Metastatic Liver Carcinoma in the Lung (tissue), 2 donors: ENCODE measurements around the genes LINGO3 and DIRAS1.

DNA sequence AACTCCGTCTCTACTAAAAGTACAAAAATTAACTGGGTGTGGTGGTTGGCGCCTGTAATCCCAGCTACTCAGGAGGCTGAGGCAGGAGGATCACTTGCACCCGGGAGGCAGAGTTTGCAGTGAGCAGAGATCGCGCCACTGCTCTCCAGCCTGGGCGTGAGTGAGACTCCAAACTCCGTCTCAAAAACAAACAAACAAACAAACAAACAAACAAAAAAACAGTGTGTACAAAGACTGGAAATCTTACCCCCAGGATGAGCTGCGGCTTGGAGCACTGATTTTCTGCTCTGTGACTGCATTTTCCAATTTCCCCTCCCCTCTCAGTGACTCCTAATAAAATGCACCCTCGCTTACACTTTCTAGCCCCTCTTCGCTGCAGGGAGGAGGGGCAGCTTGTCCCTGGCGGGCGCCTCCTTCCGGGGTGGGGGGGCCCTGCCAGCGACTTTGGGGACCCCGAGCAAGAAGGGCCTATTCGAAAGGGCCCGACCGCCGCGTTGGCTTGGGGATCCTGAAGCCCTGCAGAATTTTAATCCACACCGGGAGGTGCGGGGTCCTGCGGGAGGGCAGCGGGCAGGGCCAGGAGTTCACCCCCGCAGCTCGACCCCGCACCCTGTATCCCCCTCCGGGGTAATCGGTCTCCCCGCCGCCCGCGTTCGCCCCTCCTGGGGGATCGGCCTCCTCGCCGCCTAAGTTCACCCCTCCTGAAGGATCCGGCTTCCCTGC is 971 bp downstream of the MOB3A start:
- PRO-cap, 2 experiments: no peak in any of the 2 experiments

GRCh38 chr19:2097203-2097342 is 358 bp downstream of the IZUMO4 start:
- PRO-cap, 2 experiments: no peak in any of the 2 experiments

DNA sequence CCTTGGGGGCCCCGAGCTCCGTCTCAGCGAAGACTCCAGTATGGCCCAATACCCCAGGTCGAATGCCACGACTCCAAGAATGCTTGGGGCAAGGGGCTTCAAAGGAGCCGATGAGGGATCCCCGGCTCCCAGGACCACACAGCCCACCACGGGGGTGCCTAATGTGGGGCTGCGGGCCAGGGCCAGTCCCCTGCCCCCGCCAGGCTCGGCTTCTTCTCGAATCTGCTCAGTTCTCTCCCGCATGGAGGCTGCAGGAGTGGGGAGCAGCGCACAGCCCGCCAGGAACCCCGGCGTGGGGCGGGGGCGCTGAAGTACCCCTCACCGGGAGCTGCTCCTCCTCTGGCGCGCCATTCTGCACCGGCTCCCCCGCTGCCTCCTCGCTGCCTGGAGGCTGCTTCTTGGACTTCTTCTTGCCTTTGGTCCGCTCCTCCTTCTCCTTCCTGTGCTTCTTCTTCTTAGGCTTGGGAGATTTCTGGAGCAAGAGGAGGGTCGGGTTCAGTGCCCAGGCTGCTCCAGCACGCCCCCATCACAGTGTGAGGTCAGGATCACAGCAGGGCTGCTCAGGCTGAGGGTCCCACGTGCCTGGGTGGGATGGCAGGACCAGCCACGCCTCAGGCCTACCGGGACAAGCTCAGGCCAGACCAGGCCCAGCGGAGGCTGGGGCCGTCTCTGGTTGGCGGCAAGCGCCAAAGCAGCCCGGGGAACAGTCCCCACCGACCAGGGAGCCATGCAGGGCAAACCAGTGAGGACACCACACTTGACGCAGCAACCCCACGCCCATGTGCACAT is 14.8 kb downstream of the IZUMO4 start:
- PRO-cap, 2 experiments: no peak in any of the 2 experiments

DNA sequence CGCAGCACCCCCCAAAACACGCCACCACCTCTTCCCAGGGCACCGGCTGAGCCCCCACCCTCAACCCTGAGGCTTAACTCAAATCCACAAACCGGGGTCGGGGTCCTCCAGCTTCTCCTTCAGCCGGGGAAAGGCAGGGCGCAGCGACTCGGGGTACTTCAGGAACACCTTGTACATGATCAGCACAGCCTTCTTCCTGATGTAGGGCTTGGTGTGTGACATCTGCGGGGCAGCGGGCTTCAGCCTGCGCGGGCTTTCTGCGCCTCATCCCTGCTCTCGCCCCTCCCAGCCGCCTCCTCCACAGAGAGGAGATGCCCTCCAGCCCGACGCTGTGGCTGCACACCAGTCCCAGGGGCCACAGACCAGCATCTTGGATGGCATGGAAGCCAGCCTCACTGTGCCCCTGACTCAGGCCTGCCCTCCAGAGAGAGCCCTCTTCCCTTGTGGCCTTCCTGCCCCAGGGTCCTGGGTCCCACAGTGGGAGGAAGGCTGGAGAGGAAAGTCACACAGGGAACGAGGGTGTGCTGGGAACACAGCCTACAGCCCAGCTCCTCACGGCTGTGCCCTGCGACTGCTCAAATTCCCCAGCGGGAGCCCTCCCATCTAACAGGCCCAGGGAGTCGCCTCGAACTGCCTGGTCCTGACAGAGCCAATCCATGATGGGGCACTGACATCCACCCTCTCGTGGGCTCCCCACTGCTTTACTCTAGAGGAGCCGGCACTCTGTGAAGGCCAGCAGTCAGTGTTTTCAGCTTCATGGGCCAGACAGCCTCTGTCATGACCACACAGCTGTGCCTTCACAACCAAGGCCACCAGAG is 20.8 kb downstream of the AP3D1 start:
- PRO-cap, 2 experiments: no peak in any of the 2 experiments

- PRO-cap, 2 experiments: no peak in any of the 2 experiments
Measured at GRCh38 chr19:2154673-2154969, 3.3 kb upstream of the AP3D1 start.

DNA sequence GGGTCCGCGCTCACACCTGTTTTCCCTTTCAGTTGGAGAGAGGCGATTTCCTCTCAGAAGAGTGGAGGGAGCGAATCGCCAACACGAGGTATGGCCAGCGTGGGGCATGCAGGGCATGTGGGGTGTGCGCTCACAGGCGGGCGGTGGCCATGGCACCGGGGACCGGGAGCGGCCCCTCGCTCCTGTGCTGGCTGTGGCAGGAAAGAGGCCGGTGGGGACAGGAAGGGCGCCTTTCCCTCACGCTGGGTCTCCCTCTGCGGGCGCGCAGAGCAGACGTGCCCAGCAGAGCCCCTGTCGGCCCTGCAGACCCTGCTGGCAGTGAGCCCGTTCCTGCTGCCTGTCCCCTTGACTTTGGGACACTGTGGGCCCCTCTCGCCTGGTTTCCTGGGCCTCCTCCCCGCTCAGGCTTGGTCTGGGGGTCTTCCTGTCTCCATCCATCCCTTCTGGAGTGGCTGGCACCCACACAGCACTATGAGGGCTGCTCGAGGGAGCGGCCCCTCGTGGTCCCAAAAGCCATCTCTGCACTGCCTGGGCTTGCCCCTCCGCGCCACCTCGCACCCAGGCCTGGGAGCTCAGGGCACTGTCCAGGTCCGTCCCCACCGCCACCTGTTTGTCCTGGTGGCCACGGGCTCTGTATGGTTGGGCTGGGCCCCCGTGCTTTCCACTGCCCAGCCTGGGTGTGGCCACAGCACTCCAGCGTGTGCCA is 36.1 kb downstream of the PLEKHJ1 start:
- PRO-cap, 2 experiments: no peak in any of the 2 experiments

DNA sequence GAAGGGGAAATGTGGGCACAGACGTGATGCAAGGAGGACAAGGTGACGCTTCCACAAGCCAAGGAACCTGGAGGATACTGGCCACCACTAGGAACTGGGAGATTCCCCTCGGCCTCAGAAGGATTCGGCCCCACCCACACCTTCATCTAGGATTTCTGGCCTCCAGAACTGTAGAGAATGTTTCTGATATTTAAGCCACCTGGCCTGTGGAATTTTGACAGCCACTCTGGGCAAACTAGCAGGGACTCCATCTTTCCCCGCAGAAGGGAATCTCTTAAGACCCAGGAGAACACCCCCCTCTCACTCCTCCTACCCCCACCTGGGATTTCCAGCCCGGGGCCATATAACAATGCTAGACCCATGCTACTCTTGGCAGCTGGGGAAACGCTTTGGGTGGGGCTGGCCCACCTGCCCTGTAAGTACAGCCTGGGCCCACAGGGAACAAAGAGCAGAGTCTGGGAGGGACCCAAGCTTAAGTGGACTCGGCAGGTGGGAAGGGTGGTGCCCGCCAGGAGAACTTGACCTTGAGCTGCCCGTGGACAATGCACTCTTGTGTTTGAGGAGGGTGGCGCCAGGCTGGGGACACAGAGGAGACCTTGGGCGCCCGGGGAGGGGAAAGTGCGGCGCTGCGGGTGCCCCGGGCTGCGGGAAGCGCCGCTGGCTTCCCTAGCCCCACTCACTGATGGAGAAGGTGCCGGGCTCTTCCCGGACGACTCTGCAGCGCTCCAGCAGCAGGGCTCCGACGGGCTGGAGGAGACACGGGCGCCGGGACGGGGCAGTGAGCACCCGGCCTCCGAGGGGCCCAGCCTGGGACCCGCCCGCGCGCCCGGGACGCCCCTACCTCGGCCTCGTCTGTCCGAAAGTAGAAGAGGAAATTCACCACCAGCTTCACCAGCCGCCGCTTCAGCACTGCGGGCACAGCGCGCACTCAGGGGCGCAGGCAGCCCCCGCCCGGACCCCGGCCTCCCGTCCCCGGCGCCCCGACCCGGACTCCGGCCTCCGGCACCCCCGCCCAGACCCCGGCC is 735 bp downstream of the PLEKHJ1 start:
- PRO-cap, 2 experiments: peak in 2 of 2 experiments; most common plus-strand start position 547 of the sequence (in 2)

- PRO-cap, 2 experiments: no peak in any of the 2 experiments
Measured at GRCh38 chr19:2245227-2246249, 3.6 kb upstream of the AMH start.

- PRO-cap, 2 experiments: no peak in any of the 2 experiments
Measured at GRCh38 chr19:2275740-2276645, 6.0 kb downstream of the PEAK3 start.

GRCh38 chr19:2307823-2307980 is 252 bp downstream of the LINGO3 start:
- PRO-cap, 2 experiments: no peak in any of the 2 experiments

- PRO-cap, 2 experiments: no peak in any of the 2 experiments
Measured at GRCh38 chr19:2307981-2308650, at the start of gene LINGO3. Gene LINGO3, minus strand, starts transcription at chr19:2308154.

DNA sequence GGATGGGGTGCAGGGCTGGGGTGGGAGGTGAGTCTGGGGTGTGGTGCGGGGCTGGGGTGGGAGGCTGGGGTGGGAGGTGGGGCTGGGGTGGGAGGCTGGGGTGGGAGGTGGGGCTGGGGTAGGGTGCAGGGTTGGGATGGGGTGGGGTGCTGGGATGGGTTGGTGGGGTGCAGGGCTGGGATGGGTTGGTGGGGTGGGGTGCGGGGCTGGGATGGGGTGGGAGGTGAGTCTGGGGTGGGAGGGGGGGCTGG is 992 bp downstream of the TMPRSS9 start:
- PRO-cap, 2 experiments: no peak in any of the 2 experiments

GRCh38 chr19:2423043-2423596 is 4.3 kb downstream of the TIMM13 start:
- PRO-cap, 2 experiments: no peak in any of the 2 experiments

DNA sequence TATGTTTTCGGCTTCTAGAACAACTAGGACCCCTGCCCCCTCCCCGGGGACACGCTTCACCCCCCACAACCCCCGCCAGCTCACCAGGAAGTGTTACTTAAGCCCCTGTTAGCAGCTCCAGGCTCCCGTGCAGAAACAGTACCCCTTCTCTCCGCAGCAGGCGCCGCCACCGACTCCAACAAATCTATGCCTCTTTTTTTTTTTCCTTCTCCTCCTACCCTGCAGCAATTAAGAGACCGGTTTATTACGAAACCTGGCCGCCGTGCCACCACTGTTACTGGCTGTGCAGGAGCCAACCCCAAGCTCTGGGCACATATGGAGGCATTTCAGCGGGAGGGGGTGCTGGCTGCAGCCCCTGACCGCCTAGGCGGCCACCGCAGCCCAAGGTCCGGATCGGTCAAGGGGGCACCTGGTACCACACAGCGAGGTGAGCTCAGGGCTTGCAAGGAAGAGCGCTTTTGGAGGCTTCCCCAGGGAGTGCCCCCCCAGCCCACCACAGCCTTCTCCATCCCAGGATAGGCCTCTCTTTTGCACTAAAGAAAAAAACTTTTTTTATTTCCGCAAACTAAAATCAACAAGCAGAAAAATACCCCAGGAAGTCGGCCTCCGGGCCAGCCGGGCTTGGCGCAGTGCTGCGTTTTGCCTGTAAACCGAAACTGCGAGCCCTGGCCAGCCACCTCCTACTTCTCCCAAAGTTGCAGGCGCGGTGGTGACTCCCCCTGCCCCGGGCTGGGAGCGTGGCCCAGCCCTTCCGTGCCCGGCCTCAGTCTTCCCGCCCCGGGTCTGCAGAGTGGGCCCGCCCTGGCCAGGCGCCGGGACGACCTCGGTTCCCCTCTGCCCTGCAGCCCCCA is 2.6 kb downstream of the GADD45B start:
- PRO-cap, 2 experiments: peak in 2 of 2 experiments; most common plus-strand start position 244 of the sequence (in 1); most common minus-strand start position 188 of the sequence (in 2)

- PRO-cap, 2 experiments: no peak in any of the 2 experiments
Measured at GRCh38 chr19:2578041-2578717, 102.3 kb downstream of the GADD45B start.

DNA sequence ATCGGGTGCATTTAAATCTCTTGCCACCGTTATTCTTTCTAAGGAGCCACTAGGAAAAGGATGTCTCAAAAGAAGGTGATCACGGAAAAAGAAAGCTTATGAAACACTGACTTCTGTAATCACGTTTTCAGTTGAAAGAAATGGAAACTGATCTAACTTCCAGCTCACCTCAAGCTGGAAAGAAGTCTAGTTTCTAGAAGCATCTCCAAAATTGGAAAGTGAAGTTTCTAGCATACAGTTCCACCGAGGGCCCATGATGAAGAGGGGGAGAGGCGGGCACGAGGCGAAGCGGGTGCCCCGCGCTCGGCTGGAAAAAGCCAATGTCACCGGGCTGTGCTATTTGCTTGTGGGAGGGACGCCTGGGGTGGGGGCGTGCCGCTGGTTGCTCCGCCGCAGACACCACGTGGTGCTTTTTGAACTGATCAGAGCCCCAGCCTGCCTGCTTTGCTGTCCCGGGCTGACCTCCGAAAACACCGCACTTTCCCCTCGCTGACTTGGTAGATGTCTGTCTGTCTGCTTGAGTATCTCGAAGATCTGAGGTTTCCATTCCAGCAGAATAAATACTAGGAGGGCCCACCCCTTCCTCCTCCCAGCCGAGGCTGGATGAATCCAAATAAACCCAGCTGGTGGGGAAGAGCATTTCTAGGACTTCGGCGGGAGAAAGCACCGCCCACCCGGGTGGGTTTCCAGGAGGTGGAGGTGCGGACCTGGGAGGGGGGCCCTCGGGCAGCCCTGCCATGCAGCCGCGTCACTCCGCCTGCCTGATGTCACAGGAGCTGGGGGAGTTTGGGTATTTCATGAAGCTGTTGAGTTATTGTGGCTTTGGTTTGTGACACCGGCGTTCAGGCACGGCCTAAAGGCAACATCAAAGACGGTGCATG is 103.5 kb downstream of the GNG7 start:
- PRO-cap, 2 experiments: peak in 1 of 2 experiments; most common plus-strand start position 450 of the sequence (in 1); most common minus-strand start position 316 of the sequence (in 1)

DNA sequence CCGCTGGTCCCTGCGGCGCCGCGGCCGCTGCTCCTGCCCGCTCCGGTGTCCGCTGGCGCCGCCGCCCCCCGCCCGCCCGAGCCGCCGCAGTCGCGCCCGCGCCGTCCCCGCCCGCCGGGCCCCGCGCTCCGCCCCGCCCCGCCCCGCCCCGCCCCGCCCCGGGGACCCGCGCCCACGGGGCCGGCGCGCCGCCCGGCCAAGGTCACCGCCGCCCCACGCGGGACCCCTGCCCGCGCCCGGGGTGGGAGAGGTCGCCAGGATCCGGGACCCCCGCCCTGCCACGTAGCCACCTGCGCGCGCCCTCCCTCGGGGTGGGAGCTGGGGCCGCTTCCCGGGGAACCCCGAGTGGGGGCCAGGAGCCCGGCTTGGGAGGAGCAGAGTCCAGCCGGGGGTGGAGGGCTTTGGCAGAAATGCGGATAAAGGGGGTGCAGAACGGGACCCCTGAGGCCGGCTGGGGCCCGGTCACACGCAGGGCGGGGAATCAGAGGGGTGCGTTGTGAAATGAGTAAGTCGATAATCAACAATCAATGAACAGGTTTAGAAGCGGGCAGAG is at the start of gene DIRAS1:
Gene DIRAS1 (minus strand): TSS at position 63 of the 553 bp plus-strand sequence.
- PRO-cap, 2 experiments: no peak in any of the 2 experiments

GRCh38 chr19:2811001-2811701 is 8.5 kb upstream of the ZNF554 start:
- PRO-cap, 2 experiments: no peak in any of the 2 experiments

DNA sequence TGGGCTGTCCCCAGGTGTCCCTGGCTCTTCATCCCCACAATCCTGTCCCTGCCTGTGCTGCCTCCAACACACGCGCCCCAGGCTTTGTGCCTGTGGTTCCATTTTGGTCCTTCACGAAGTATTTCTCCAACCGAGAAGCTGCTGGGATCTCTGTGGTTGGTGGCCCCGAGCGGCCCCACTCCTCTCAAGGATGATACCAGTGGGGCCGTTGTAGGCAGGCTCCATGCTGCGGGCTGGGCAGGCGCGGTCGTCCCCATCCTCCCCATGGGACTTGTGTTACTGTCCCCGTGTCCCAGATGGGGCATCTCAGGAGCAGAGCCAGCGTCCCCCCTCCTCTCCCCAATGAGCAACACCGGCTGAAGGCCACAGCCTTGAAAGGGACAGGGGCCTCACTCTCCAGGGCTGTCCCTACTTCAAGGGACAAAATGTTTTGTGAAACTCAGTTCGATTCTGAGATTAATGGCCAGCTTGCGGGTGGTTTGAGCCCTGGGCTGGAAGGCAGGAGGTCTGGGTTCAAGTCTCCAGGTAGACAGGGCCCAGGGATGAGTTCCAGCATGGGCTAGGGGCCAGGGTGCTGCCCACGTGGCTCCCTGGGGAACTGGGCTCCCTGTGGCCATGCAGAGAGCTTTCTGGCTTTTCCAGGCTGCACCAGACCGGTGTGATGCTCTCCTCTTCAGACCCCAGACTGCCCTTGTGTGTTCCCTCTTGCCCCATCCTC is 3.6 kb upstream of the ZNF554 start:
- PRO-cap, 2 experiments: no peak in any of the 2 experiments

DNA sequence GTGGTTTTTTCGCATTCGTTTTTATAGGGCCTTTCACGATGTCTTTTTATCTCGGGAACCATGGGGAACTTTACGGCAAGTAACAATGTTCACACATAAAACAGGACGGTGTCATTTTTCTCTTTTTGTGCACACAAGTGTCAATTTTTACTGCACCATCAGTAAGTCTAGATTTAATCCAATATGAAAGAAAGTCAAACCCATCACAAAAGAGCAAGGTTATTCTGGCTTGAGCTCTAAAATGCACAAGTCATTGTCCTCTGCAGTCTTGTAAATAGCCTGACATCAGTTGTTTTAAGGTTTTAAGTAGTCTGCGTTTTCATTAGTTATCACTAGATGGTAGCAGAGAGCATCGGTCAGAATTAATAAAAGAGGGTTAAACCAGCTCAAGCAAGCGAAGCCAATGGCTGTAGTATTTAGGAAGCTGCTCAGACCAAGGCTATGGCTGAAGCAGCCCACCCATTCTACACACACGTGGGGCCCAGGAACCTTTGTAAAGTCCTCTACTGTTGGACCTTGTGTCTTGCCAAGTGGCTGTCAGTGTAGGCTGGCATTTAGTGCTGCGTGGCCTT is 13.4 kb upstream of the ZNF57 start:
- PRO-cap, 2 experiments: no peak in any of the 2 experiments